Measurements from ENCODE around the genes SLC25A4, CCDC110, MTNR1A and FAT1.

GRCh38 chr4:184838610-184839352, 13.0 kb upstream of the ACSL1 start:
- PRO-cap = no peak
- RAMPAGE, long total RNA, 2 experiments = no peak in any of the 2 experiments

- PRO-cap = no peak
- RAMPAGE, long total RNA, 2 experiments = no peak in any of the 2 experiments
These were observed 23.5 kb upstream of the ACSL1 start for GRCh38 chr4:184849145-184849865.

- PRO-cap = no peak
- RAMPAGE, long total RNA, 2 experiments = no peak in any of the 2 experiments
These were observed 72.3 kb upstream of the ACSL1 start for GRCh38 chr4:184897711-184898754.

- PRO-cap = no peak
- RAMPAGE, long total RNA, 2 experiments = no peak in any of the 2 experiments
These were observed 34.4 kb upstream of the HELT start for GRCh38 chr4:184983800-184984365.

DNA sequence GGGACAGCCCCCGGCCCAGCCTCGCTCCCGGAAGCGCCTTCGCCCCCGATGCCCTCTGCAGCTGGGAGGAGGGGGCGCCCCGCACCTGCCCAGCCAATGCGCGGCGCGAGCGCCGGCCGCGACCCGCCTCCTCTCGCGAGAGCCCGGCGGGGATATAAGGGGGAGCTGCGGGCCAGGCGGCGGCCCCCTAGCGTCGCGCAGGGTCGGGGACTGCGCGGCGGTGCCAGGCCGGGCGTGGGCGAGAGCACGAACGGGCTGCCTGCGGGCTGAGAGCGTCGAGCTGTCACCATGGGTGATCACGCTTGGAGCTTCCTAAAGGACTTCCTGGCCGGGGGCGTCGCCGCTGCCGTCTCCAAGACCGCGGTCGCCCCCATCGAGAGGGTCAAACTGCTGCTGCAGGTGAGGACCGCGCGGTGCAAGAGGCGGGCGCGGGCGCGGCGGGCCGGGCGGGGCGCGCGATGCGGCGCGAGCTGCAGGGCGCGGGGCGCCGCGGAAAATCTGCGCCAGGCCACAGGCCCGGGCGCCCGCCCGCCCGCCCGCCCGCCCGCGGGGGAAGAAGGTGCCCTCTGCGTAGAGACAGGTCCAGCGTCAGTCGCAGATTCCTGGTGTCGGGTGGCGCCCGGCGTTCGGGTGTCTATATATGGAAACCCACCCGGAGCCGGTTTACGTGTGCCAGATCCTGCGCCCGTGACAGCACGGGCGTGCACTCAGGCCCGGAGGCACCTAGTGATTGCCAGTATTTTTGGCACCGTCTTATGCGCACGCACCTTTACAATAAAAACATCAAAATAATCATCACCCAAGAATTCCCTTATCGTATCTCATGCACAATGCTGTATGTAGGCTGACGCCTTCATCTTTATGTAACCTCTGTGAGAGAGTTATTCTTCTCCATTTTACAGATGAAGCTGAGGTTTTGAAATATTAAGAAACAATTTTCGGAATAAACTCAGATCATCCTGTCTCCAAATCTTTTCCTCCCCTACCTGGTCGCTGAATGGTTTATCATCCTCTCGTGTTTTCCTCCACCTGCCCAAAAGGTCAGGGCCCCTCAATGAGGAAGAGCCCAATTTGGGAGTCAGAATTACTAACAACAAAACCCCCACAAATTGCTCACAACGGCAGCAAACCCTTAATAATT, at the start of gene SLC25A4:
TSS of gene SLC25A4 (plus strand) at position 182 of the 1,141 bp plus-strand sequence.
- PRO-cap = bidirectional peak, plus-strand start at position 182 of the sequence, minus-strand start at position 50 of the sequence; bidirectional peak, plus-strand start at position 591 of the sequence, minus-strand start at position 570 of the sequence
- RAMPAGE, long total RNA, 2 experiments = start-site peak on the plus strand in 2 of 2 experiments, centred at positions 184 to 186 of the sequence, 78 to 1,121 reads per replicate

DNA sequence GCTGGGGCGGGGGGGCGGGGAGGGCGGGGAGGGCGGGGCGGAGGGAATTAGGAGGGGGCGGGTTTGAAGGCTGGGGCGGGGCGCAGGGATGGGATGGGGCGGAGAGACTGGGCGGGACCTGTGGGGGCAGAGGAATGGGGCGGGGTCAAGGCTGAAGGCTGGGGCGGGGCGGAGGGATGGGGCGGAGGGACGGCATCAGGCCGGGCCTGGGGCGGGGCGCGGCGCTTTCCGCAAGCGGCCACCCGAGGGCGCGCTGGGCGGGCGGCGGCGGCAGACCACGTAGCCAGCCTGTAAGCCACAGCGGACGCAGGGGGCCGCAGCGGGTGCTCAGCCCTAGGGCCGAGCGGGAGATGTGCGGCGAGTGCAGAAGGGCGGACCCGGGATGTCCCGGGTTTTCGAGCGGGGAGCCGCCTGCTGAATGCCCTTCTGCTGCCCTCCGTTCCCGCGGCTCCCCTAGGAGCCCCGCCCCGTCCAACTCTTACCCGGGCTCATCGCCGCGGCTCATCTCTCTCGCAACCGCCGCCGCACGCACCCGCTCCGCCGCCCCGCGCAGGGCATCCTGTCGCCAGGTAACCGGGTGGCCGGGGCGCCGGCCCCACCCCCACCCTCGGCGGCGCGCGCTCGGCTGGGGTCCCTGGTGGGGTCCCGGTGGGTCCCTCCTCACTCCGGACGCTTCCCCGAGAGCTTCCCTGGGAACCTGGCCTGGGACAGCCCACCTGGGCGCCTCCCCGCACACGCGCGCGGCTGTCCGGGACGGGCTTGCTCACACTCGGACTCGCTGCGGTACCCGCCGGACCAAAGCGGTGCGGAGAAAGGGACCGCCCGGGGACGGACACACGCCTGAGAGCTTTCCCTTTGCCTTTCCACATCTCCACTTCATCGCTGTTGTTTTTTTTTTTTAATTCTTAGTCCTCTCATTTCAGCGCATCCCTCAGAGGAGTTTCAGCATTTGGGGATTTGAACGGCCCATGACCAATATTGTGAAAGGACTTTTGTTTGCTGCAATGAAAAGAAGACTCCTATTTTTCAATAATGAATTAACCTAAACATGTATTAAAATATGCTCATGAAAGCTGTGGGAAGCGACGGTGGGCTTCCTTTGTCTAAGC, at the start of gene CCDC110:
TSS of gene CCDC110 (minus strand) at position 542 of the 1,109 bp plus-strand sequence.
- PRO-cap = bidirectional peak, plus-strand start at position 298 of the sequence, minus-strand start outside the sequence
- RAMPAGE, long total RNA, 2 experiments = start-site peak on the plus strand in 1 of 2 experiments, centred at position 282 of the sequence, 13 reads per replicate; start-site peak on the minus strand in 1 of 2 experiments, centred at position 520 of the sequence, 91 reads per replicate

DNA sequence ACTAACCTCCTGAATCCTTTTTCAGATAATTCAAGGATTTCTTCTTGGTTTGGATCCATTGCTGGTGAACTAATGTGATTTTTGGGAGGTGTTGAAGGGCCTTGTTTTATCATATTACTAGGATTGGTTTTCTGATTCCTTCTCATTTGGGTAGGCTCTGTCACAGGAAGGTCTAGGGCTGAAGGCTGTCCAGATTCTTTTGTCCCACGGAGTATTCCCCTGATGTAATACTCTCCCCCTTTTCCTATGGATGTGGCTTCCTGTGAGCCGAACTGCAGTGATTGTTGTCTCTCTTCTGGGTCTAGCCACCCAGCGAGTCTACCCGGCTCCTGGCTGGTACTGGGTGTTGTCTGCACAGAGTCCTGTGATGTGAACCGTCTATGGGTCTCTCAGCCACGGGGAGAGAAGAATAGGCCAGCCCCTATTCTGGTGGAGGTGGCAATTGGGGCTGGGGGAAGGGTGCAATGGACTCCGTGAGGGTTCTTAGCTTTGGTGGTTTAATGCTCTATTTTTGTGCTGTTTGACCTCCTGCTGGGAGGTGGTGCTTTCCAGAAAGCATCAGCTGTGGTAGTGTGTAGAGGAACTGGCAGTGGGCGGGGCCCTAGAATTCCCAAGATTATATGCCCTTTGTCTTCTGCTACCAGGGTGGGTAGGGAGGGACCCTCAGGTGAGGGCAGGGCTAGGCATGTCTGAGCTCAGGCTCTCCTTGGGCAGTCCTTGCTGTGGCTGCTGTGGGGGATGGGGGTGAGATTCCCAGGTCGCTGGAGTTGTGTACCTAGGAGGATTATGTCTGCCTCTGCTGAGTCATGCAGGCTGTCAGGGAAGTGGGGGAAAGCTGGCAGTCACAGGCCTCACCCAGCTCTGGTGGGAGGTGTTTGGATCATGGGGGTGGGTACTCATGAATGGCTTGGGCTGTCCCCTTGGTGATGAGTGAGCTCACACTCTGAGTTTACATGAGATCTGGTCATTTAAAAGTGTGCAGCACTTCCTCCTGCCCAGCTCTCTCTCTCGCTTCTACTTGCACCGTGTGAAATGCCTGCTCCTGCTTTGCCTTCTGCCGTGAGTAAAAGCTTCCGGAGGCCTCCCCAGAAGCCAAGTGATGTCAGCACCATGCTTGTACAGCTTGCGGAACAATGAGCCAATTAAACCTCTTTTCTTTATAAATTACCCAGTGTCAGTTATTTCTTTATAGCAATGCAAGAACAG, 24.3 kb upstream of the PDLIM3 start:
- PRO-cap = no peak
- RAMPAGE, long total RNA, 2 experiments = no peak in any of the 2 experiments

DNA sequence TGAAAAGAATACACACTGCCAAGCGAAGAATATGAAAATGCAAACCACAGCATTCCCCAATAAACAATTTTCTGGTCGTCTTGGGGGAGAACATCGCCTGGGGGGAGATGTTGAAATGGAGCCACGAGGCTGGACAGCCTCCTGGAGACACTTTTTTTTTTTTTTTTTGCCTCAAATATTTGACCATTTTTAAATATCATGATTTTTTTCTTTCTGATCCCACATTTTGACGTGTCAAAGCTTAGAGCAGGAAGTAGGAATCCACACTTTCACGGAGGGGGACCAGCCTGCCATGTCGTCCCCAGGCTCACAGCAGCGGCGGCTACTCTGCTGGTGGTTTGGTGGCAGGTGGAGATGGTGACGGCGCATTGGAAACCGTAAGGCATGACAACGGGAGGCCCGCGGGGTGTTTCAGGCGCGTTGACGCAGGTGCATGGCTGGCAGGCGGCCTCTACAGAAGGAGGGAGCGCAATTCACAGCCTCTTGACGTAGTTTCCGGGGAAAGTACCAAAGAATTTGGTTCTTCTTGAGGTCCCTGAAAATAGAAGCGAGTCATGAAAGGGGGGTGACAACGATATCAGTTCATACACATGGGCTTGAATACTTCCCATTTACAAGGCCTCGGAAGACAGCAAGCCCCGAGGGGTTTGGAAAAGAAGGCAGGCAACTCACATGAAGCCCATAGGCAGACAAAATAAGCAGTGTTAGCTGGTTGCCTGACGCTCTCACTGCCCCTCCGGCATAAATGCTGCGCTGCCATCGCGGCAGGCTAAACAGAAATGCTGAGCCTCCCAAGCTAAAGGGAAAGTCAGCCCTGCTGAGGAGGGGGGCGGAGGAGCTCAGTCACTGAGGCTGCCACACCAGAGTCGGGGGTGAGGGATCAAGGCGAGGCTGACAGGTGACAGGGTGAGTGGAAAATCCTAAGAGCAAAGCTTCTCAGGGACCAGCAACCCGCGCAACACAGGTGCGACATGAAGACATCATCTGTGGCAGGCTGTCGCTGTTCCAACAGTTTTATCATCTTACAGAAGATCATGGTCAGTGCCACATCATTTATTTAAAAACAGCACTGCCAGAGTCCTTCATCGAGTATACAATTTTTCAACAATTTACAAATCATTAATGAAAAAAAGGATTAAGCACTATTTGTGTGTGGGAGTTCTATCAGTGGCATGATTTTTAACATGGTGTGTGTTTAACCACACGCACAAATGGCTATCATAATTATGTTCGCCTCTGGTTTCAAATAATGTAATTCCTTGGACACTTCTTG, 52.3 kb upstream of the PDLIM3 start:
- PRO-cap = no peak
- RAMPAGE, long total RNA, 2 experiments = no peak in any of the 2 experiments

GRCh38 chr4:185656312-185657209, 121.3 kb upstream of the PDLIM3 start:
- PRO-cap = bidirectional peak, plus-strand start at chr4:185656832, minus-strand start at chr4:185656746
- RAMPAGE, long total RNA, 2 experiments = start-site peak on the minus strand in 2 of 2 experiments, at chr4:185656683-185656765 at its widest, 1,463 to 1,474 reads per replicate

- PRO-cap = no peak
- RAMPAGE, long total RNA, 2 experiments = no peak in any of the 2 experiments
These were observed 122.0 kb upstream of the PDLIM3 start for GRCh38 chr4:185657210-185657837.

- PRO-cap = no peak
- RAMPAGE, long total RNA, 2 experiments = no peak in any of the 2 experiments
These were observed 87.3 kb downstream of the SORBS2 start for GRCh38 chr4:185724454-185725326.

GRCh38 chr4:185771915-185773116, 39.7 kb downstream of the SORBS2 start:
- PRO-cap = no peak
- RAMPAGE, long total RNA, 2 experiments = no peak in any of the 2 experiments

GRCh38 chr4:185816873-185817928, 5.2 kb upstream of the SORBS2 start:
- PRO-cap = no peak
- RAMPAGE, long total RNA, 2 experiments = no peak in any of the 2 experiments

DNA sequence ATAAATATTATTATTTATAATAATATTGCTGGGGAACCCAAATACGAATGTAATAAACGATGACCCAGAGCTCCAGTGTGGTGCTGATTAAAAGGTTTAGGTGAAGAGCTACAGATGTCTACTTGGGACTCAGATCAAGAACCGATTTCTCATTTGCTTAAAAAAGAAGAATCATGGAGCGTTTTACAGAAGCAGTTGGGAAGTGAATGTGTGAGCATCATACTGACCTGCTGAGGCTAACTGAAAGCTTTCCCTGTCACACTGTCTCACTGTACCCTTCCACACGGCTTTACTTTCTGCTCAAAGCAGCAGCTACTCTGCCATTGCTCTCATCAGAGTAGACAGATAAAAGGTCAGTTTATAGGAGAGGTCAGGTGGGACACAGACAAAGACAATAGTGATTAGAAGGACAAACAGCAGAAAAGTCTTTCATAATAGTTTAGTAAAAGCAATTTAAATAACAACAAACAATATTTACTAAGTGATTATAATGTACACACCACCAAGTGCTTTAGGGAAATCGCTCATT, 24.1 kb upstream of the SORBS2 start:
- PRO-cap = no peak
- RAMPAGE, long total RNA, 2 experiments = no peak in any of the 2 experiments

DNA sequence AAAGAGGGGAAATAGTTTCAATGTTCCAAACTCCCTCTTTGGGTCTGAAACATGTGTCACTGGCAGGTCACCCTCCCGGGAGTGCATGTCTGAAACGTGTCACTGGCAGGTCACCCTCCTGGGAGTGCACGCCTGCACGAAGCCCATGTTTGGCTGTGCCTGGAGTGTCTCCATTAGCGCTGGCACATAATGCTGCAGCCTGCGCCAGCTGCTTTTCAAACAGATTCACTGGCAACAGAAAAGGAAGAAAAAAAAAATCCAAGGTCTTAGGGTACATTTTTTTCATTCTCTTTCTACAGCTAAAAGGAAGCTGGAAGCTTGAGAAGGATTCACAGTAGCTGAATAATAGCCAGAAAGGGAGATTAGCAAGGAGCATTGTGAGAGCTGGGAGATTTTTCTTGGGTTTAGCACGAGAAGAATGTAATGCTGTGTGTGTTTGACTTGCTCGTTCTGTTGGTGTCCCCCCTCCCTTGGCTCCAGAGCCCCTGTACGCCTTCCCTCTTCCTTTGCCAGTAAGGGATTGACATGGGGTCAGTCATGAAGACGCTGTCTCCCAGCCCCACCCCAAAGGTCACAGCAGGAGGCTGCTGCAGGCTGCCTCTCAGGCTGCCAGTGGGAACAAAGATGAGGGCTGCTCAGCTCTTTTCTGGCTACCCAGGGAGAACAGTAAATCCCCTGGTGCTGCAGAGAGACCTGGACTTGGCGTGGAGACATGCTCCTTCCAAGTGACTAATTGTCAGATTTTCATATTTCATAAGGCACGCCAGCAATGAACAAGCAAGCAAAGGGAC, 39.1 kb upstream of the TLR3 start:
- PRO-cap = unidirectional peak, plus-strand start at position 352 of the sequence; unidirectional peak, plus-strand start at position 612 of the sequence; unidirectional peak, plus-strand start at position 686 of the sequence
- RAMPAGE, long total RNA, 2 experiments = no peak in any of the 2 experiments

DNA sequence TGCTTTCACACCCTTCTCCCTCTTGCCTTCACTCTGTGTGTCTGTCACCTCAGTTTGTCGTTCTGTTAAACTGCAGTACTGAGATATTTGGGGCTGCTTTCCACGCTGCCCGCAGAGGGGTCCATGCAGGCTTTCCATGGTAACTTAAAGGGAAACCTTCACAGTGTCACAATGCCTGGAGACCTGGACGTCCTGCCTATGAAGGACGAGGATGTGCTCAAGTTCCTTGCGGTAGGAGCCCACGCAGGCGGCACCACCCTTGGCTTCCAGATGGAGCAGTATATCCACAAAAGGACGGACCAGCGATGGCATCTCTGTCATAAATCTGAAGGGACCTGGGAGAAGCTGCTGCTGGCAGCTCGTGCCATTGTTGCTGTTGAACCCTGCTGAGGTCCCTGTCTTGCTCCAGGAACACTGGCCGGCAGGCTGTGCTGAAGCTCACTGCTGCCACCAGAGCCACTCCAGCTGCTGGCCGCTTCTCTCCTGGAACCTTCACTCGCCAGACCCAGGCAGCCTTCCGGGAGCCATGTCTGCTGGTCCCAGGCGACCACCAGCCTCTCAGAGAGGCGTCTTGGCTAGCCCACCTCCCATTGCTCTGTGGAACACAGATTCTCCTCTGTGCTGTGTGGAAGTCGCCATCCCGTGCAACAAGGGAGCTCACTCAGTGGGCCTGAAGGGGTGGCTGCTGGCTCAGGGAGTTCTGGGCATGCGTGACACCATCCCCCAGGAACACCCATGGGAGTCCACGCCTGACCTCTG, 33.5 kb upstream of the CYP4V2 start:
- PRO-cap = no peak
- RAMPAGE, long total RNA, 2 experiments = no peak in any of the 2 experiments

- PRO-cap = unidirectional peak, minus-strand start at chr4:186350719
- RAMPAGE, long total RNA, 2 experiments = no peak in any of the 2 experiments
These were observed 84.6 kb downstream of the F11 start for GRCh38 chr4:186350548-186350957.

DNA sequence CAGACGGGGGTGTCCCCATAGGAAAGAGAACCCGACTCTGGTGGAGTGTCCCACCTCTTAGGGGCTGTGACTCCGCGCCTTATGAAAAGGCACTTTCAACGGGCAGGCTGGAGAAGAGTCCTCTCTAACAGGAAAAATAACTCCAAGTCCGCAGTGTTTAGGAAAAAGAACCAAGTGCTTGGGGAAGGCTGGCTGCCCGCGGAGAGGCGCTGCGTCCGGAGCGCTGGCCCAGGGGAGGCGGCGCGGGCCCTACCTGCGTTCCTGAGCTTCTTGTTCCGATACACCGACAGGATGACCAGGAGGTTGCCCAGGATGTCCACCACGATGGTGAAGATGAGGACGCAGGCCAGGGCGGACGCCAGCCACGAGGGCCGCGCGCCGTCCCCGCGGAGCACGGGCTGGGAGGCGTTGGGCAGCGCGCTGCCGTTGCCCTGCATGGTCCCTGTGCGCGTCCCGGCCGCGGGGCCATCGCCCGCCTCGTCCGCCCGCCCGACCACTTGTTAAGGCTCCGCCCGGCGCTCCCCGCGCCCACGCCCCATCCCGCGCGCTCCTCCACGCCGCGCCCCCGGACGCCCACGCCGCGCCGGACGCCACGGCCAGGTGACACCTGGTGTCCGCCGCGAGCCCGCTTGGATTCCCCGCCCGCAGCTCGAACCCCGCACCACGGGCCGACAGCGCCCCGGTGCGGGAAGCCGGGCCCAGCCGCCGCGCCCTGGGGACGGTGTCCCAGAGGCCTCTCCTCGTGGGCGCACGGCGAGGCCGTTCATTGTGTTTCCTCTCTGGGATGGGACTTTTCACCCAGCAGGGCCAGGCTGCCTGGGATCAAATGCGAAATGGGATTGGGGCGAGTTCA, at the start of gene MTNR1A:
TSS of gene MTNR1A (minus strand) at position 639 of the 853 bp plus-strand sequence.
- PRO-cap = no peak
- RAMPAGE, long total RNA, 2 experiments = no peak in any of the 2 experiments

- PRO-cap = no peak
- RAMPAGE, long total RNA, 2 experiments = no peak in any of the 2 experiments
These were observed 57.4 kb downstream of the FAT1 start for GRCh38 chr4:186666039-186666827.

GRCh38 chr4:186723457-186724512, at the start of gene FAT1:
TSS of gene FAT1 (minus strand) at chr4:186723856.
- PRO-cap = bidirectional peak, plus-strand start at chr4:186723937, minus-strand start at chr4:186723850
- RAMPAGE, long total RNA, 2 experiments = start-site peak on the minus strand in 2 of 2 experiments, at chr4:186723789-186723819 at its widest, 113 to 233 reads per replicate